Liver (tissue), 9 donors: ENCODE measurements around the genes PCDH18 and SLC7A11.

DNA sequence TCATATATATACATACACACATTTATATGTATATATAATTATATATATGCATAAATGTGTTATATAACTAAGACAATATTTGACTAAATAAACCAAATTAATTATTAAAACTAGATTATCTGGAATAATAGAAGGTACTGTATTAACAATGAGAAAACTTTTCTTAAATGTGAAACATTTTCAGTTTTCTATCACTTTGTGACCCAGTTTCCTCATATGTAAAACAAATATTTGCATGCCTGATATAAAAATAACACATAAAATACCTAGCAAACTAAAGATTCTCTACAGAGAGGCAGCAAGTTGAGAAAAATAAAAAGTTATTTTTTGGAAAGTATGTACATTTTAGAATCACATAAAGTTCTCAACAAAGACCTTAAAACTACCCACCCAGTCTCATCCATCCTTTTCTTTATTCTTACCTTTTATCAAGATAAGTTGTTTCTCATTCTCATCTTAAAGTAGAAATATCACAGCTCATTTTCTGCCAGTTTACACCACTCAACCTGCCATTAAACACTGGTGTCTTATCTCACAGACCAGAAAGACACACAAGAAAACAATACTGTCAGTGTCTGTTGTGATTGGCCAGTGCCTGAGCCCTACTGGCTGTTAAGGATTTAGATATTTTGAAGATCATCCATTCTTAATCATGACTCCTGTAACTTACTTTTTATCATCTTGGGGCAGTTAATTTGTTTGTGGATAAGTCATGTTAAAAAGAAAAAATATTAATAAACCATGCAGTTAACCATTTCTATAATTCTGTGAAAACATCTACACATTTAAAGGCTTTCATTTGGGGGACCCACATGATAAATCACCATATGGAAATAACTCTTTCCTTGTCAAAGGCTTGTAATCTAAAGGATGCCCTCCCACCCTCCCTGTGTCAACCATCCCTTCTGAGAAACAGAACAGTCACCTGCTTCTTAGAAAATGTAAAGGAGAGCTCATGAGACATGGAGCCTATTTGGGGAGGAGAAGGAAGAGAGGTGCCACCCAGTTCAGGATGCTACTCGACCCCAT is 897.4 kb upstream of the INTU start:
- PRO-cap, 5 experiments: no peak in any of the 5 experiments
- RAMPAGE, long total RNA, 2 experiments: no peak in any of the 2 experiments
- RRBS: no CpG with 5 or more reads among the region's 1 CpG

GRCh38 chr4:126779147-126780492 is 853.1 kb upstream of the INTU start:
- PRO-cap, 5 experiments: no peak in any of the 5 experiments
- RAMPAGE, long total RNA, 2 experiments: no peak in any of the 2 experiments
- RRBS: no CpG with 5 or more reads among the region's 28 CpGs

DNA sequence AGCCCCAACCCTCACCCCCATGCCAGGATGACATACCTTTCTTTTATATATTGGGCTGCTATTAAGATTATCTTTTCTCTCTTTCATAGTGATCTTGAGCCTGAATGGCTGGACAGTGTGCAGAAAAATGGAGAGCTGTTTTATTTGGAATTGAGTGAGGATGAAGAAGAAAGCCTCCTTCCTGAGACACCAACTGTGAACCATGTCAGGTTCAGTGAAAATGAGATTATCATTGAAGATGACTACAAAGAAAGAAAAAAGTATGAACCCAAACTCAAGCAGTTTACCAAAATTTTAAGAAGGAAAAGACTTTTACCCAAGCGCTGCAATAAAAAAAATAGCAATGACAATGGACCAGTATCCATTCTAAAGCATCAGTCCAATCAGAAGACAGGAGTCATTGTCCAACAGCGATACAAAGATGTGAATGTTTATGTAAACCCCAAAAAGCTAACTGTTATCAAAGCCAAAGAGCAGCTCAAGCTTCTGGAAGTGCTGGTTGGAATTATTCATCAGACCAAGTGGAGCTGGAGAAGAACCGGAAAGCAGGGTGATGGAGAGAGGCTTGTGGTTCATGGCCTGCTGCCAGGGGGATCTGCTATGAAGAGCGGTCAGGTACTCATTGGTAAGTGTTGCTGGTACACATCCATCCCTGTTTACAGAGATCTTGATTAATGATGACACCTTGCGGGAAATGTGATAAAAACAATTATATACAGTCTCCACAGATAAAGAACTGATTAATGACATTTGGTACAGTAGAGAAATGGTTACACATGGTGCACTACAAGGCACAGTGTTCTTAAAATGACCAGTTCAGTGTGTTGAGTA is 10.9 kb downstream of the INTU start:
- PRO-cap, 5 experiments: no peak in any of the 5 experiments
- RAMPAGE, long total RNA, 2 experiments: no peak in any of the 2 experiments
- RRBS: no CpG with 5 or more reads among the region's 5 CpGs

DNA sequence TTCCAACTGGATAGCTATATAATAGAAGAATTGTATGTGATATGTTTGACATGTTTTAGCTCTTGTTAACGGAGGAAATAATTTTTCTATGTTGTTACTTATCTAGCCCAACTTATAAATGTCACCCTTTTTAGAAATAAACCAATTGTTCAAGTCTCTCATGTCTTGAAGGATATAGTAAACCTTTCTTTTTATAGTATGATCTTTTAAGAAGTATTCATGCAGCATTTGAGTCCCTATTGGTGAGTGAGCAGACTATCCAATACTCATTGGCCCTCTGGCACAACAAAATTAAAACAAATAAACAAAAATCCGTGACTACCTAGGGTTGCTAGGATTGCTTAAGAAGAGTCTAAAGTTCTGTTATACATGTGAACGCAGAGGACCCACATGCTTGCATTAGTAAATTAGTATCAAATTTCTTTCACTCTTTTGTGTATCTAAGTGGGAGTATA is 29.5 kb upstream of the LARP1B start:
- PRO-cap, 5 experiments: peak in 2 of 5 experiments; most common minus-strand start position 279 of the sequence (in 1)
- RAMPAGE, long total RNA, 2 experiments: no peak in any of the 2 experiments
- RRBS: no CpG with 5 or more reads among the region's 3 CpGs

- PRO-cap, 5 experiments: no peak in any of the 5 experiments
- RAMPAGE, long total RNA, 2 experiments: no peak in any of the 2 experiments
- RRBS: no CpG with 5 or more reads among the region's 4 CpGs
These were observed 46.0 kb downstream of the PGRMC2 start for GRCh38 chr4:128241456-128242075.

DNA sequence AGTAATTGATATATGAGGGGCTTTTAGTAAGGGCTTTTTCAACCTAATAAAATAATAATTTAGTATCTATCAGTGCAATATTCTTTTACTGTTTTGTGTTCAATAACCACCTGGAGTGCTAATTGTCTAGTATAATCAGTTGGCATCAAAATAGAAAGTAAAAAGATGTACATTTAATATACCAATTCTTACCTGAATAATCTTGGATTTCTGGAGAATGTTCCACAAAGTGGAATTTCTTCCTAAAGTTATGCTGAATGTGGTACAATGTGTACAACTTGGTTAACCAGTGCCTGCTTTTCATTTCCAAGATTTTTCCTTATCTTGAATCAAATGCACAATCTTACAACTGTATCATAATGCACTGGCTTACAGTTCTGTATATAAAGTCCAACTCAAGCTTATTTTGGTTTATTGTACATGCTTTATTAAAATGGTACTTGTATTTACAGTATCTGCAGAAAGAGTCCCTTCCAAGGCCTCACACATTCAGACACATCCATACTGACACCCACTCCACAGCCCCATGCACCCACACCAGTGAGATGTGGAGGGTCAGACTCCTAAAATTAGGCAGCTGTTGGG is 17.8 kb downstream of the PGRMC2 start:
- PRO-cap, 5 experiments: no peak in any of the 5 experiments
- RAMPAGE, long total RNA, 2 experiments: no peak in any of the 2 experiments

DNA sequence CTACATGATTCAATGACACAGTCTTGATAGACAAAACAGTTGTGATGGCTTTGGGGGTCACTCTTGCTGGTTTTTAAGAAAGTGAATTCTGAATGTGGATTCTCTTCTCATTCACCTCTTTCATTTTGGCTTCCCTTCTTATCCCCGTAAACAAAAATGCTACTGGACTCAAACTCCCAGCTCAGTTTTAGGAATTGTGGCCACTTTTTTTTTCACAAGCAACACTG is 253.2 kb upstream of the JADE1 start:
- PRO-cap, 5 experiments: no peak in any of the 5 experiments
- RAMPAGE, long total RNA, 2 experiments: no peak in any of the 2 experiments
- RRBS: no CpG with 5 or more reads among the region's 1 CpG

DNA sequence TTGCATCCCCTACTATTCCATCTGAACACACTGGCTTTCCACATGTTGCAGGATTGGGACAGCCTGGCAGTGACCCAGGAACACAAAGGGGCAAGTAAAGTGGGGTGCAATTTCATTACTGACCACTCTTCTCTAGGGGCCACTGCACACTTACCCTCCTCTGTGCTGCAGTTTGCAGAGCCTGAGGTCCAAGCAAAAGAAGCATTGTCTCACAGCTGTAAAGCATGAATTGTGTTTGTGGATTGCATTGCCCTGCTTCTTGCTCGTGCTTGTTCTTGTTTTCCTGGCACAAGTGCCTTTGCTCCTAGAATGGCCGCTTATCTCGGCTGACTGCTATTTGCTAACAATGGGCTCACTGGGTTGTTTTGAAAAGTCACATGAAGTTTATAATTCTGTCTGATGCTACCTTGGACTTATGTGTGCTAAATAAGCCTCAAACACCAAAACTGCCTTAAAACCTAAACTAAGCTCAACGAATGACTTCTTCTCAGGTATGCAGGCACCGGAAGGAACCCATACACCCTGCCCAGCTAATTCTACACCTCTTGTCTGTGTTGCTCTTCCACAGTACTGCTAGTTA is 209.0 kb upstream of the JADE1 start:
- PRO-cap, 5 experiments: no peak in any of the 5 experiments
- RAMPAGE, long total RNA, 2 experiments: no peak in any of the 2 experiments
- RRBS: no CpG with 5 or more reads among the region's 5 CpGs

DNA sequence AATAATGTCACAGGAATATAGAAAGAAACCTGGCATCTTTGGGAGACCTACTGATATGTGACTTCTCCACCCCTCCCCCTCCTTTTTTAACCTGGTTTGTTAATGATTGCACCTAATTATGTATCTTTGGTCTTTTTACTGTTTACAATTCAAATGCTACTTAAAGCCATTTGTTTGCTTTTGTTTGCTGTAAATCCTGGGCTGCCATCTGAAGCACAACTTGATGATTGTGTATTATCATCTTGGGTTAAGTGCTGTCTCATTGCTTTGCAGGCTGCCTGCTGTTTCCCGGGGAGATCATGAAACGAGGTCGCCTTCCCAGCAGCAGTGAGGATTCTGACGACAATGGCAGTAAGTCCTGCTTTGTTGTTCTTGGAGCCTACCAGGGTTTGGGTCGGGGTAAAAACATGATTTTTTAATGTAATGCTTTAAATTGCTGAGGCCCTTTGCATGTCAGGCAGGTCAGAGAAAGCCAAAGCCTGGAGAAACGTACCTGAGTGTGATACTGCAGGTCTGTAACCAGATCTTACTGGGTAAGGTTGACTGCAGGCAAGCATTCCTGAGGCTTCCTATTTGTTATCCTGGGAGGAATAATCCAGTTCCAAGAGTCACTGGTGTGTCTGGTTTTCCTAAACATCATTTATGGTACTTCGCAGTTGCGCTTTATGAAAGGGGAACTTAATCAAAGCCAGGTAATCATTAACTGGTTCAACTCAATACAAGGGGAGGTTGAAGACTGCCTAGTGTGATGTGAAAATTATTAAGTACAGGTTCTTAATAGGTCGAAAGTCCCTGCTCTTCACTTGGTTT is 22.2 kb downstream of the JADE1 start:
- PRO-cap, 5 experiments: no peak in any of the 5 experiments
- RAMPAGE, long total RNA, 2 experiments: no peak in any of the 2 experiments
- RRBS: no CpG with 5 or more reads among the region's 9 CpGs

DNA sequence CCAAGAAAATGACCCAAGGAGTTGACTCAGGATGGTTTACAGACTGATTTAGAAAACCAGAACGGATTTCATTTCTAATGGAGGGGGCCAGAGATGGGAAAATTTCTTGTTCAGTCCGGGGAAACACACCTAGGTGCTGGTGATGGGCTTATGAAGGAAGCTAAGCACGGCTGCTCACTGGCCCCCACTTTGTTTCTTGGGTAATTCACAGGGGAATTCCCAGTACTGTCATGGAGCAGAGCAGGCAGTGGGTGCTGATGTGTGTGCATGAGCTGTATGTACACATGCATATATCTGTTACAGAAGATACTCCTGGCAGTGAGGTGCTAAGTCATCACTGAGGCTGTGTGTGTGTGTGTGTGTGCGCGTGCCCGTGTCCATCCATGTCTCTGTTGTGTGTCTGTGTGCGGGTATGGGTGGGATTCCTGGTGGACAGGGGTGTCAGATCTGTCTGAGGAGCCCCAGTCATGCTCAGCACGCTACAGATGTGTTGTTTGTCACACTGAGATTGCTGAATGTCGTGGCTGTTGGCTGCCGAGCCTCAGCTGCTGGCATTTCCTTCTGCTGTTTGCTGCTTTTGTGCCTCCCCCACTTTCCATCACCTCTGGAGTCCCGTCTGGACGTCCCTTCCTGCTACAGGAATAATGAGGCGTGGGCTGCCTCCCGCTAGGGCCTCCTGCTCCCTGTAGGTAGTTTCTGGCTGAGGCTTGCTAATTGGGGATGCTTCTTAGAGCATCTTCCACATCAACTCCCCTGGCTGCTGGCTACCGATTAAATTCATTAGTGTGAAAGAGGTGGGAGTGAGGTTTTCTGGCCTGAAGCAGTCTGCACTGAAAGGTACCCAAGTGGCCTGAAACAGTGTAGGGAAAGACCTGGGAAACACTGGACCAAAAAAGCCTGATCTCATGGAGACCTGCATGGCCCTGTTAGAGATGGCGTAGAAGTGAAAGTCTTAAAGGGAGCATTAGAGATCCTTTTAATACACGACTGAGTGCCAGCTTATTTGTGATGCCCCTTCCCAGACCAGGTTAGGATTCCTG is 53.4 kb downstream of the JADE1 start:
- PRO-cap, 5 experiments: no peak in any of the 5 experiments
- RAMPAGE, long total RNA, 2 experiments: no peak in any of the 2 experiments
- RRBS: no CpG with 5 or more reads among the region's 17 CpGs

GRCh38 chr4:128873733-128874302 is 64.3 kb downstream of the JADE1 start:
- PRO-cap, 5 experiments: no peak in any of the 5 experiments
- RAMPAGE, long total RNA, 2 experiments: no peak in any of the 2 experiments
- RRBS: no CpG with 5 or more reads among the region's 1 CpG

- PRO-cap, 5 experiments: peak in 1 of 5 experiments; most common minus-strand start chr4:128916884 (in 1)
- RAMPAGE, long total RNA, 2 experiments: no peak in any of the 2 experiments
- RRBS: no CpG with 5 or more reads among the region's 9 CpGs
These were observed 107.3 kb downstream of the JADE1 start for GRCh38 chr4:128916583-128917430.

DNA sequence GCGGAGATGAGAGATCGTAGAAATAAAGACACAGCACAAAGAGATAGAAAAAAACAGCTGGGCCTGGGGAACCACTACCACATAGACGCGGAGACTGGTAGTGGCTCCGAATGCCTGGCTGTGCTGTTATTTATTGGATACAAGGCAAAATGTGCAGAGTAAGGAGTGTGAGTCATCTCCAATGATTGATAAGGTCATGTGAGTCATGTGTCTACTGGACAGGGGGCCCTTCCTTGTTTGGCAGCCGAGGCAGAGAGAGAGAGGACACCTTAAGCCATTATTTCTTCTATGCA is 921.8 kb upstream of the PCDH10 start:
- PRO-cap, 5 experiments: peak in 1 of 5 experiments; most common minus-strand start position 105 of the sequence (in 1)
- RAMPAGE, long total RNA, 2 experiments: no peak in any of the 2 experiments
- RRBS: no CpG with 5 or more reads among the region's 6 CpGs

- PRO-cap, 5 experiments: peak in 5 of 5 experiments; most common plus-strand start chr4:137532628 (in 1); most common minus-strand start chr4:137532463 (in 4)
- RAMPAGE, long total RNA, 2 experiments: start-site peak on the minus strand in 2 of 2 experiments, at chr4:137532458-137532514 at its widest, 62 to 171 reads per replicate
- RRBS: no CpG with 5 or more reads among the region's 27 CpGs
These were observed at the start of gene PCDH18 for GRCh38 chr4:137532117-137532868. Gene PCDH18 (minus strand): TSS chr4:137532494.

- PRO-cap, 5 experiments: no peak in any of the 5 experiments
- RAMPAGE, long total RNA, 2 experiments: no peak in any of the 2 experiments
- RRBS: no CpG with 5 or more reads among the region's 20 CpGs
These were observed at the start of gene SLC7A11 for GRCh38 chr4:138241673-138242898. Gene SLC7A11 (minus strand): TSS chr4:138242349.

GRCh38 chr4:139014151-139014664 is 1.4 kb upstream of the NOCT start:
- PRO-cap, 5 experiments: no peak in any of the 5 experiments
- RAMPAGE, long total RNA, 2 experiments: no peak in any of the 2 experiments
- RRBS: no CpG with 5 or more reads among the region's 1 CpG

- PRO-cap, 5 experiments: no peak in any of the 5 experiments
- RAMPAGE, long total RNA, 2 experiments: no peak in any of the 2 experiments
- RRBS: no CpG with 5 or more reads among the region's 5 CpGs
These were observed 22.0 kb downstream of the NOCT start for GRCh38 chr4:139037575-139037963.

DNA sequence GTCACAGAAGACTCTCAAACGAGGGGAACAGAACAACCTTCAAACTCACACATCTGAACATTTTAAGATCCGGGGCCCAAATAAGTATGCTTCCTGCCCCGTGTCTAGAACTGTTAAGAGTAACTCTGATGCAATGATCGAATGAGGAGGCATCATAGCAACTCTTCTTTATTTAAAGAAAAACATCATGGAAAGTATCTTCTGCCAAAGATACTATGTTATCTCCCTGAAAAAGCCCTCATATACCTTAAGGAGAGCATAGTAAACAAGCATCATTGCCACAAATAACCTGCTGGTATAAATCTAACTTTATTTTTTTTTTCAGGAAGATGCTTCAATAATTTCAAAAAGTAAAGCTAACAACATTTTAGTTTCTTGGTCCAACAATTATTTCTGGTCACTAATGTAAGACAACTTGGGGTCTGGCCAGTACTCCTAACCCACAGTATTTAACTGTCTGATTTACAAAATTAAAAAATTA is 68.2 kb downstream of the ELF2 start:
- PRO-cap, 5 experiments: no peak in any of the 5 experiments
- RAMPAGE, long total RNA, 2 experiments: no peak in any of the 2 experiments
- RRBS: no CpG with 5 or more reads among the region's 4 CpGs

GRCh38 chr4:139175491-139175927 is 1.5 kb downstream of the ELF2 start:
- PRO-cap, 5 experiments: no peak in any of the 5 experiments
- RAMPAGE, long total RNA, 2 experiments: no peak in any of the 2 experiments
- RRBS: no CpG with 5 or more reads among the region's 5 CpGs

GRCh38 chr4:139453043-139454063 is 568 bp upstream of the RAB33B start:
- PRO-cap, 5 experiments: peak in 5 of 5 experiments; most common plus-strand start chr4:139453179 (in 5); most common minus-strand start chr4:139453682 (in 3)
- RAMPAGE, long total RNA, 2 experiments: start-site peak on the plus strand in 1 of 2 experiments, at chr4:139453153-139453697 at its widest, 40 to 63 reads per replicate
- RRBS: no CpG with 5 or more reads among the region's 87 CpGs